Temporal lobe (tissue), 2 donors: ENCODE measurements around a stretch of chr5.

- RAMPAGE, long total RNA, result no peak
Observed at GRCh38 chr5:73822723-73823179, 196.8 kb downstream of the ARHGEF28 start.

GRCh38 chr5:74206685-74207254 is 433.8 kb downstream of the ENC1 start:
- RAMPAGE, long total RNA, result no peak

DNA sequence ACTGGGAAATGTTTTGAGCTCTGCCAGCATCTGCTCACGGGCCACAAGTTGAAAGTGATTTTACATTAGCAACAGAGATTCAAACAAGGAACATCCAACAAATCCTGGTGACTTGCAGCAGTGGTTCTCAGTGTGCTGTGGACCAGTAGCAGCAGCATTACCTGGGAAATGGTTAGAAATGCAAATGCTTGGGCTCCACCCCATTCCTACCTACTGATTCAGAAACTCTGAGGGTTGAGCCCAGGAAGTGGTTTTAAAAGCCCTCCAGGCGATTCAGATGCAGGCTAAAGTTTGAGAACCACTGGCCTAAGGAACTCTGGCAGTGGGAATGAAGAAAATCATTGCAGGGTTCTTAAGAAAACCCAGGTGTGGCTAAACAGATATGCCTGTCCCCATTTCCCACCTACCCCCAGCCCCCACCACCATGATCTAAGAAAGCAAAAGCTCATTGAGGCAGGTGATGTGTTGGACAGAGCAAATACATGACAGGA is 398.8 kb downstream of the ENC1 start:
- RAMPAGE, long total RNA, result no peak

GRCh38 chr5:74589305-74590090 is 51.0 kb downstream of the ENC1 start:
- RAMPAGE, long total RNA, result no peak

- RAMPAGE, long total RNA, result no peak
Observed at GRCh38 chr5:74630374-74630967, 10.1 kb downstream of the ENC1 start.

DNA sequence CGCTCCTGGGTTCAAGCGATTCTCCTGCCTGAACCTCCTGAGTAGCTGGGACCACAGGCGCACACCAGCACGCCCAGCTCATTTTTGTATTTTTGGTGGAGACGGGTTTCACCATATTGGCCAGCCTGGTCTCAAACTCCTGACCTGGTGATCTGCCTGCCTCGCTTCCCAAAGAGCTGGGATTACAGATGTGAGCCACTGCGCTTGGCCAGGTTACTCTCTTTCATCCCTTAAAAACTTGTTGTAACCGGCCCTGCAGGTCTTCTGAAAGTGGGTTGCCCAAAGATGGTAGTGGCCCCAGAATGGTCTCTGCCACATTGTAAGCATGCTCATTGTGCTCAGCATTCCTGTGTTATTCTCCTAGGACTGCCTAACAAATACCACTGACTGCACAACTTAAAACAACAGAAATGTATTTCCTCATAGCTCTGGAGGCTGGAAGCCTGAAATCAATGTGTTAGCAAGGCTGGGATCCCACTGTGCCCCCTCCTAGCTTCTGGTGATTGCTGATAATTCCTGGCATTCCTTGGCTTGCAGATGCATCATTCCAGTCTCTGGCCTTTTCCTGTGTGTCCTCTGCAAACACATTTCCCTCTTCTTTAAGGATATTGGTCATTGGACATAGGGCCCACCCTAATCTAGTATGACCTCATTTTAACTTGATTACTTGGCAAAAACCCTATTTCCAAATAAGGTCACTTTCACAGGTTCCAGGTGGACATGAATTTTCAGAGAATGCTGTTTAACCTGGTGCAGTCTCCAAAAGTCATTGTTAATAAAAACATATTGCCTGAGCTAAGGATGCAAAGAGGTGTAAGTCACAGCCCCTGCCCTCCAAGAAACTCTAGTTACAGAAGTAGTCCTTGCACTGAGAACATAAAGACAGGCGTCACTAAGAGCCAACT is 3.4 kb upstream of the GCNT4 start:
- RAMPAGE, long total RNA, result no peak

GRCh38 chr5:75059702-75060427 is 7.5 kb upstream of the GCNT4 start:
- RAMPAGE, long total RNA, result no peak

DNA sequence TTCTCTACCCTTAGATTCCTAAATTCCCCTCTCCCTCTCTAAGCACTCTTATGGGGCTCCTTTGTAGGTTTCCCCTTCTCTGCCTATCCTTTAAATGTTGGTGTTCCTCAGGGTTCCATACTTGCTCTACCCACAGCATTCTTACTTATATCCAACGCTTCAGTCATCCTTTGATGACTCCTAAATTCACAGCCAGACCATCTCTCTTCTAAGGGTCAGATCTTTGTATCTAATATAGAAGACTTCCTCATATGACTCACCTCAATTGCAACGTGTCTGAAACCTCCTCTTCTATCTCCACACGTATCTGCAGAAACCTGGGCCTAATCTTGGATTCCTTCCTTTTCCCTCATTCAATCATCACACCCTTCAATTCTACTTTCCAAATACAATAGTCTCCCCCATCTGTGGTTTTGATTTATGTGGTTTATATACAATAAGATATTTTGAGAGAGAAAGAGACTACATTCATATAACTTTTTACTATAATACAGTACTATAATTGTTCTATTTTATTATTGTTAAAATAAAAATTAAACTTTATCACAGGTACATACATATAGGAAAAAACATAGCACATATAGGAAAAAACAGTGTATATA is 68.3 kb downstream of the HMGCR start:
- RAMPAGE, long total RNA, result no peak

GRCh38 chr5:75480780-75481607 is 30.4 kb downstream of the CERT1 start:
- RAMPAGE, long total RNA, result no peak

- RAMPAGE, long total RNA, result no peak
Observed at GRCh38 chr5:75558727-75559408, 47.4 kb upstream of the CERT1 start.

- RAMPAGE, long total RNA, result no peak
Observed at GRCh38 chr5:75668576-75669790, 48.3 kb downstream of the POC5 start.

DNA sequence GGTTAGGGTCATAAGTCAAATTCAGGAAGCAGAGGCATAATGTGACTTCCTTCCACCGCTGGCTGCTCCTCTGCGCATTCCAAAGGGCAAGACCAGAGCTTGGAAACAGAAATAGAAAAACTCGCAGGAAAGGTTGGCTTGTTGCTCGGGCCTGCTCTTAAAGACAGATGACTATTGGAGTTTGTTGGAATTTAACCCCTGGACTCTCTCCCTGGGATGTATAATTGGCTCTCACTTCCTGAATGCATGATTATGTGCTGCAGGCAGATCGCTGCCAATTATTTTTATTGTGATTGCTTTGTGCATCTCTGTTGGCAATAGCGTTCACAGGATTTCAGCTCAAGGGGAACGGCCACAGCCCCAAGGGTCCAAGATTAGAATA is 129.5 kb upstream of the IQGAP2 start:
- RAMPAGE, long total RNA, result no peak

DNA sequence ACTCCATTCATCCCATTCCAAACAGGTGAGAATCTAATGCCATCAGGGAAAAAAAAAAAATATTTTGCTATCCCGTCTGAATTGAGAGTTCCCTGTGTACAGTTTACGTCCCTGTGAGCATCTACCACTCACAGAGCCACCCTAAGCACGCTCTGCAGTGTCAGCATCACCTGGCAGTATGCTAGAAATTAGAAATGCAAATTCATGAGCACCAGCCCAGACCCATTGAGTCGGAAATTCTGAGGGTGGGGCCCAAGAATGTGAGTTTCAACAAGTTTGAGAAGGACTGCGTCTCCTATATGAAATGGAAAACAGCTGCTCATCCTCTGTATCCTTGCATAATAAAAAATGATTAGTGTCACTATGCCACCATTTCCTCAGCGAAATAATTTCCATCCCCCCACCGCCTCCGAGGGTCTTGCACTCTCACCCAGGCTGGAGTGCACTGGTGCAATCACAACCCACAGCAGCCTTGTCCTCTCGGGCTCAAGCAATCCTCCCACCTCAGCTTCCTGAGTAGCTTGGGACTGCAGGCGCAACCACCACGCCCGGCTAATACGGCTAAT is 1.3 kb upstream of the IQGAP2 start:
- RAMPAGE, long total RNA, result no peak

- RAMPAGE, long total RNA, result no peak
Observed at GRCh38 chr5:76404821-76405124, 1.7 kb downstream of the IQGAP2 start.

DNA sequence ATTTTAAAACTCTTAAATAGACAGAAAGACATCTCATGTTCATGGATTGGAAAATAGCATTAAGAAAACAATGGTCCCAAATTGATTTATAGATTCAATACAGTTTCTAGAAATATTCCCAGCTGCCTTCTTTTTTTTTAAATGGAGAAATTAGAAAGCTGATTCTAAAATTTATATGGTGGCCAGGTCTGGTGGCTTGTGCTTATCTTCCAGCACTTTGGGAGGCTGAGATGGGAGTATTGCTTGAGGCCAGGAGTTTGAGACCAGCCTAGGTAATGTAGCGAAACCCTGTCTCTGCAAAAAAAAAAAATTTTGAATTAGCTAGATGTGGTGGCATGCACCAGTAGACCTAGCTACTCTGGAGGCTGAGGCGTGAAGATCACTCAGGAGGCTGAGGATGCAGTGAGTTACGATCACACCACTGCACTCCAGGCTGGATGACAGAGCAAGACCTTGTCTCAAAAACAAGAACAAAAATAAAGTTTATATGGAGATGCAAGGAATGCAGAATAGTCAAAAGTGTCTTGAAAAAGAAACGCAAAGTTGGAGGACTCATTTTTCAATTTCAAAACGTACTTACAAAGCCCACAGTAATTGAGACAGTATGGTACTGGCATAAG is 62.9 kb downstream of the IQGAP2 start:
- RAMPAGE, long total RNA, result no peak

DNA sequence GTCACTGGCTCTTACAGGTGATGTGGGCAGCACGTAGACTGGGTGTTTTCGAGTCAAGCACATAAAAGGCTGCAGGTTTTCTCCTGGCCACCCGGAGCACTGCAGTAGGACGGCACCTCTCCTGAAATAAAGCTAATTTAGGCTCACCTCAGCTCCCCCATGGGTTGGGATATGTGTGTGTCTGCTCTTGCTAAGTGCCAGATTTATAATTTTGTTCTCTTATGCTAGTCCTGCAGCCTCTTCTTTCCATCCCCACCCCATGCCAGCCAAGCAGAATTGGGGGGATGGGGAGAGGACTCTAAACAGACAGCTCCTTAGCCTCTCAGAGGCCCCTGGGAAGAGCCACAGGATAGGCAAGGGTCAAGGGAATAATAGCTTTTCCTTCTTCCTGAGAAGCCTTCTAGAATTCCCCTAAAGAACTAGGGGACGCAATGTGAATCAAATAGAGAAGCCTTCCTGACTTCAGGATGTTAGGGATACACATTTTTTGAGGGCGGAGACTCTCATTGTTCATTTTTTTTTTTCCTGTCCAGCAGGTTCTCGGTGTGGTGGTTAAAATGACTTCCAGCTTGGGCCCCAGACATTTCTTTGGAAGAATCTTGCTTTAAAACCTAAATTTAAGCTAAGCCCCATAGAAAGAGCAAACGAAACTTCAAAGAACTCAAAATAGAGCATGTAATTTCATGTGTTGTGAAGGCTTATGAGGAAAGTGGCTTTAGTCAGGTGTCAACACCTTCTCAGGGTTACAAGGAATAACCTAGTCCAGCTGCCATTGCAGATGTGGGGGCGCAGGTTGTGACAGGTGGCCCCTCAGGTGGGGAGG is 80.7 kb downstream of the IQGAP2 start:
- RAMPAGE, long total RNA, result no peak

DNA sequence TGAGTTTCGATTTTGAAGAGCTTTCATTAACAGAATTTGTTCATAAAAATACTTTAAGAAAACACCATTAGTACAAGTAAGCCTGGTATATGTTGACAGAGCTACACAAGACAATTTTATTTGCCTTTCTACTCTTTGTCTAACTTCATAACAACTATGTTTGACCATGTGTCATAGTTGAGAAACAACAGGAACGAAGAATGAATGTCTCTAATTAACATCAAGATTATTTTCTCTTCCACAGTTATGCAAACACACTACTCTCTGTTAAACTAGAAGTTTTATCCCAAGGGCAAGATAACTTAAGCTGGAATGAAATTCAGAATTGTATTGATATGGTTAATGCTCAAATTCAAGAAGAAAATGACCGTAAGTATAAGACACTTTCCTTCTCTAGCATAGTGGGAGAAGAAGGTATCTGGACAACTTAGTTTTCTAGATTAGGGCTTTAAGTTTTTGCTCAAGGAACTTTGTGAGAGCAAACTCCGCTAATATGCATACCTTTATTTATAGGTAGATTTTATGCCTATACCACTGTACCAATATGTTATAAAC is 17.2 kb downstream of the F2RL2 start:
- RAMPAGE, long total RNA, result no peak

DNA sequence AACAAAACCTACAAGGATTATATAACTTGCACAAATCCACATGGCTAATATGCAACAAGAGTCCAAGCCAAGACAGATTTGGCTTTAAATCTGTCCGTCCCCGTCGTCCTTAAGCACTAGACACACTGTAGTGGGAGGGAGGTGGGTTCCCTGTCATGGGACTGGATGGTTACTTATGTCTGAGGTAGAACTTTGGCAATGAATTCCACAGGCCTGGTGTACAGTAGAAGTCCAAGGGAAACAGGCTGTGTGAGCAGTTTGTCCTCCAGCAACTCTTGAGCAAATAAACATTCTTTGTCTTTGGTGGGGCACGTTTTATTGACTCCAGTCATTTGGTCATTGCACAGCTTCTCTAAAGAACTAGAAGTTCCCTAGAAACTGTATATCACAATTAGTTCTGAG is 24.9 kb upstream of the F2R start:
- RAMPAGE, long total RNA, result no peak

DNA sequence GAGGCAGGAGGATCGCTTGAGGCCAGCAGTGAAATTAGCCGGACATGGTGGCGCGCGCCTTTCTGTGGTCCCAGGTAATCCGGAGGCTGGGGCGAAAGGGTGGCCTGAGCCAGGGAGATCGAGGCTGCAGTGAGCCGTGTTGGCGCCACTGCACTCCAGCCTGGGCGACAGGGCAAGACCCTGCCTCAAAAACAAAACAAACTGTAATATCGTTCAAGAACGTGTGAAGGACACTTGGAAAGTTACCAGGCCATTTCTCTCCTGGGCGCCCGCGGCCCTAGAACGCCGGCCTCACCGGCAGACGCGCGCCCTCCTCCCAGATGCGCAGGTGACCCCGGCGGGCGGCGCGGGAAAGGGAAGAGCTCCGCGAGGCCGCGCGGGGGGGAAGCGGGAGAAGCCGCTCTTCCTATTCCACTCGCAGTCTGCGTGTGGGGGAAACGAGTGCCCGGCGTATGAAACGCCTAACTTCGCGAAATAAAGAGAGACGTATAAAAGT is 848 bp upstream of the F2R start:
- RAMPAGE, long total RNA, result no peak

GRCh38 chr5:76807152-76807615 is 11.6 kb upstream of the F2RL1 start:
- RAMPAGE, long total RNA, result no peak